GM19240 (cell line): ENCODE results near the gene CCDC68.

GRCh38 chr18:48862569-48863088 is 88.1 kb downstream of the SMAD7 start:
- RRBS: no CpG with 5 or more reads among the region's 18 CpGs

GRCh38 chr18:48873213-48873677 is 77.5 kb downstream of the SMAD7 start:
- RRBS: no CpG with 5 or more reads among the region's 6 CpGs

DNA sequence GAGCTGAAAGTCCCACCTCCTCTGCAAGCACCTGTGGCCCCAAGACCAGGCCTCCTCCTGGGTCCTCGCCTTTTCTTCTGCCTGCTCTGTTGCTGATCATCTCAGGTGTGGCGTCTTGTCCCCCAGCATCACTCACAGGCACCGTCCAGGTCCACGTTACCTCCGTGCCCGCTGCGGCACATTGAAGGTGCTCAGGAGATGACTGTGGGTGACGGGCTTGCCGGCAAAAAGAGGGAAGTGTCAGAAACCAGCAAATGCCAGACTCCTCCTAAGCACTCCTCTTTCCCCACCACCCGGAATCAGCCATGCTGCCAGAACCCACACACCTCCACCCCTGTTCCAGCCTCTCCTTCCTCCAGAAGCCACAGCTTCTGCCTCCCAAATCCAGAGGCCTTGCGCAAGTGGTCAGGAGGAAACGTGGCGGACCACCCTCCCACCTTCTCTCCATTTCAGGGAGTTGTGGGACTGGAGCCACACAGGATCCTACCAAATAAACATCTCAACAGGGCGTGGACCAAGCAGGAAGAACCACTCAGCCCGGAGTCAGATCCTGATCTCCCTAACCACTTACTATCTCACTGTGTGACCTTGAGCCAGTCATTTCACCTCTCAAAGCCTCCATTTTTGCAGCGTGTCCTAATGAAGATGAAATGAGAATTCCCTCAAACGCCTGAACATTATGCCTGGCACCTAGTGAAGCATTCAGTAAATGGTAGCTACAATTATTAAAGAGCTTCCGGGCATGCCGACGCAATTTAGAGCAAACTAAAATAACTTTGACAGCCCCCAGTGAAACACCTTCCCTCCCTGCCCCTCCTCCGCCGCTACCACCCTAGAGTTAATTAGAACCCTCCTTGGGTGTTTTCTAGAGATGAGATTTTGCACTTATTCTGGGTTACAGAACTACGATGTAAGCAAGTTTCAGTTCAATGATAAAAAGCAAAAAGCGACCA is 33.0 kb downstream of the SMAD7 start:
- RRBS: 51% methylated on average over 2 of the region's 24 CpGs

GRCh38 chr18:48924343-48925422 is 26.1 kb downstream of the SMAD7 start:
- RRBS: no CpG with 5 or more reads among the region's 21 CpGs

- RRBS: no CpG with 5 or more reads among the region's 6 CpGs
Measured at GRCh38 chr18:48944575-48944986, 6.2 kb downstream of the SMAD7 start.

DNA sequence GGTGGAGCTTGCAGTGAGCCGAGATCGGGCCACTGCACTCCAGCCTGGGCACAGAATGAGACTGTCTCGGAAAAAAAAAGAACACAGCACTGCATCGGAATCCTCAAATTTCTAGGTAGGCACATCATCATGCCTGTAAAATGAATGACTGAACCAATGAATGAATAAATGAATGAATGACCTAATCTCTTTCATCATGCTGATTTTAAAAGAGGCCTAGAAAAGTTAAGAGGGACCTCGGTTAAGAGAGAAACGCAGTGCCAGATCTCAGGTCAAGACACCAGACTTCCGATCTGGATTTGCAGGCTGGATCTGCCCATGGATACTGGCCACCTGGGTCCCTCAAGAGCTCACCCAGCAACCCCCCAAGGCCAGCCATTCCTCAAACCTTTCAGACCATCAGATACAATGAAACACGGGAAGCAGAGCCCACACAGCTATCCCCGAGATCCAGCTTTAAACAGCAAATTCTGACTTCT is 5.3 kb downstream of the SMAD7 start:
- RRBS: no CpG with 5 or more reads among the region's 9 CpGs

GRCh38 chr18:48951335-48951570 is 488 bp upstream of the SMAD7 start:
- RRBS: 1% methylated on average over 6 of the region's 21 CpGs

GRCh38 chr18:49254774-49255269 is 205.6 kb downstream of the DYM start:
- RRBS: no CpG with 5 or more reads among the region's 2 CpGs

DNA sequence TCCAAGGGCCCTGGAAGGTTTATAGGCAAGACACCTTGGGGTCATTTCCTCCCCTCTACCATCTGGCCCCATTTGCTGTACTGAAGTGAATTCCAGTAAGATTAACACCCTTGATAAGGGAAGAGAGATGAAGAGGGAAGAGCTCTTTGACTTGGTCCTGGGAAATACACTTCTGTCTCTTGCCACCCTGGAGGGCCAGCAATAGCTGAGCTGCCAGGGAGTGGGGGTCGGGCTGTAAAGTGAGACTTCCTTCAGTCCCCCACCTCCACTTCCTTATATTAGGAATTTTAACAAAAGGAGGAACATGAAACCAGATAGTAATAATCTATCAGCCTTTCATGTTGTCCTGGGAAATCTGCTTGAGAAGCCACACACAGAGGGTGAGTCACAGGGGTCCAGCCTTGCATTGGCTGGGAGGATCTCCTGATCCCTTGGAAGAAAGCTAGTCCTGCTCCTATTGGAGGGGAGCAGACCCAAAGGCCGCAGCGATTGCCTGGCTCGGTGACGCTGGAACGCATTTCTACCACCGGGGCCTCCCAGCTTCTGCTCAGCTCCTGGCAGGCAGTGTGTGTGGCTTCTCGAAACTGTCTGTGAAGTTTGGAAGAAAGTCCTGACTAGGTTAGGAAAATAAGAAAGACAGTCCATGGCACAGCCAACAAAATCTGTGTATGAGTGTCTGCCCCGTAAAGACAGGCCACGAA is 87.3 kb downstream of the ACAA2 start:
- RRBS: no CpG with 5 or more reads among the region's 10 CpGs

- RRBS: 57% methylated on average over 2 of the region's 14 CpGs
Measured at GRCh38 chr18:50076189-50077016, 118.5 kb downstream of the MYO5B start.

GRCh38 chr18:50097492-50098146 is 97.3 kb downstream of the MYO5B start:
- RRBS: no CpG with 5 or more reads among the region's 6 CpGs

- RRBS: 100% methylated on average over 3 of the region's 49 CpGs
Measured at GRCh38 chr18:50282339-50283373, 1.3 kb upstream of the MBD1 start.

- RRBS: no CpG with 5 or more reads among the region's 3 CpGs
Measured at GRCh38 chr18:50623435-50623946, 63.6 kb downstream of the MAPK4 start.

- RRBS: no CpG with 5 or more reads among the region's 6 CpGs
Measured at GRCh38 chr18:50649650-50650429, 90.0 kb downstream of the MAPK4 start.

DNA sequence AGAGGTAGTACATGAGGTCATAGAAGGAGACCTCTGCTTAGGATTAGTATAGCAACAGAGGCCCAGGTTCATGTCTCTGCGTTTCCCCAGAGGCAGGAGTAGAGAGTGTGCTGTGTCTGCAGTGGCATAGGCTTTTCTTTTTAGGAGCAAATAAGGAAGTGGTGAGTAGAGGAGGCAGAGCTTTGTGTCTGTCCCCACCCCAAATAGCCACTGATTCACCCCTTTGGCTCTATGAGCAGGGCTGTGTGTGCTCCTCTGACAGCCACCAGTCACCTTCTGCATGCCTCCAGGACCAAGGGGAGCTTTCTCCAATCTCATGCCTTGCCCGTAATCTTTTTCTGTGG is 23.6 kb upstream of the ELAC1 start:
- RRBS: no CpG with 5 or more reads among the region's 2 CpGs

DNA sequence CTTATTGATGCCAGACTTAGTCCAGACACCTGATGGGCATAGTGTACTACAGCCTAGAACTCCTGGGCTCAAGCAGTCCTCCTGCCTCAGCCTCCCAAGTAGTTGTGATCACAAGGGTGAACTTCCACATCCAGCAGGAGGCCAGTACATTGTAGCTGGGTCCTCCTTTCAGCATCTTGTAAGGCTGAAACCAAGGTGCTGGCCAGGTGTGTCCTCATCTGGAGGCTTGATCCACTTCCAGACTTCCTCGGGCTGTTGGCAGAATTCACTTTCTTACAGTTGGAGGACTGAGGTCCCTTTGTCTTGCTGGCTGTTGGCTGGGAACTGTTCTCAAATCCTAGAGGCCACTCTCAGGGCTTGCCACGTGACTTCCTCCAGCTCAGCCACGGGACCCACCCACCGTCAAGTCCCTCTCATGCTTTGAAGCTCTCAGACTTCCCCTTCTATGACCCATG is 76.9 kb downstream of the SMAD4 start:
- RRBS: no CpG with 5 or more reads among the region's 4 CpGs

DNA sequence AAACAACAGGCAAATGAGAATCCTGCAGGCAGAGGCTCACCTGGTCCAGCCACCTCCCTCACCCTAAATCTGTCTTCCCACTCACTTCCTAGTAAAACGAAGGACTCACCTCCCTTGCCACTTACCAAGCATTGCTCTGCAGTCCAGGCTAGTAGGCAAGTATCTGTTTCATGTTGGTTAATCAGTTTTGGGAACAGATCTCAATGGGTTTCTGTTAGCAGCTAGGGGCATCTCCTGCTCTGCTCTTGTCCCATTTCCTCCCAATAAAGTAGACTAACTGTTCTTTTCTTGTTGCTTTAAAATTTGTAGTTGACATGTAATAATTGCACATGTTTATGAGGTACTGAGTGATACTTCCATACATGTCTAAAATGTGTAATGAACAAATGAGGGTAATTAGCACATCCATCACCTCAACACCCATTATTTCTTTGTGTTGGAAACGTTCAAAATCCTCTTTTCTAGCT is 65.6 kb downstream of the MEX3C start:
- RRBS: no CpG with 5 or more reads among the region's 2 CpGs

DNA sequence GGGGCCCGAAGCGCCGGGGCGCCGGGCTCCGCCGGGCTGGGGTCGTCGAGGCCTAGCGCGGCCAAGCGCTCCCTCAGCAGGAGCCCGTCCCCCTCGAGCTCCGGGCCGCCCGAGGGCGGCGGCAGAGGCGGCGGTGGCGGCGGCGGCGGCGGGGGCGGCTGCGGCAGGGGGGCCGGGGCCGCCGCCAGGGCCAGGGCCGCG is 478 bp downstream of the MEX3C start:
- RRBS: 2% methylated on average over 20 of the region's 33 CpGs

DNA sequence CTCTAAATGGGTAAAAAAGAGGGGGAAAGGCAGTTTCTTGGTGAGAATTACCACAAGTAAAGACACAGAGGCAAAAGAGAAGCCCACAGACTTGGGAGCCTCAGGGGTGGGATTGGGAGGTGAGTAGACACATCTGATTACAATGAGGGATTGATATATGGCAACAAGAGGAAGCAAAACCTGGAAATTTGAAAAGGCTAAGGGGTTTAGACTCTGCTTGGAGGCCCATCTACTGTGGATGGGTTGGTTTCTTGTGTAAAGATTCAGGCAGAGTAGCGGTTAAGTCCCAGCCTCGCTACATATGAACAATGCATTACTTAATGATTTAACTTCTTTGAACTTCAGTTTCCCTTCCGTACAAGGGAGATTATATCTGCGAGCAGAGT is 13.9 kb upstream of the MEX3C start:
- RRBS: no CpG with 5 or more reads among the region's 4 CpGs

GRCh38 chr18:54959271-54959604 is at the start of gene CCDC68:
Gene CCDC68, minus strand, starts transcription at chr18:54959461.
- RRBS: 15% methylated on average over 8 of the region's 37 CpGs